Esophagus muscularis mucosa (tissue), 4 donors: ENCODE measurements around a stretch of chr16.

DNA sequence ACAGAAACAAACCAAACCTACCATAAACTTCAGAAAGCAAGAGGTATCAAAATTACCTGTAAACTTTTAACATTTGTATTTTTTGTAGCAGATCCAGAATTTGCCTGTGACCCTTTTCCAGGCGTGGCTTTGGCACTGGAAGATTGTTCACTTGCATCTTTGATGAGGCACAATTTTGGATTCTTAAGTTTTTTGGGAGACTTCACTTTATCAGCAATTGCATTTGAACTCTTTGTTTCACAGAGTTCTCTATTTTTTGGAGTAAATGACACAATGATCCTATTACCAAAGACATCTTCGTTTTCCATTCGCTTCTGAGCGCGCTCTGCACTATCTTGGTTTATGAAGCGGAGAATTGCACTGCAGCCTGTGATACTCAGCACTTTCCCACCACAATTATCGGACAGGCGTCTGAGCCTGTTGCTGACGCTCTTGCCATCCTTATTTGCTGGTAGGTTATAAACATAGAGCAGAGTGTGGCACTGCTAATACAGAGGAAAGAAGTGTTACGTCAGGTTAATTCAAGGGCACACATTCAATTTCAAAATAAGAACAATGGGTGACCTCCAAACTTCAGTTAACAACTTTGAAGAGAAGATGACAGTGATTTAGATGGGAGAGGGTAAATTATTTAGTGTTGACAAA is 17.5 kb downstream of the MARF1 start:
- PRO-cap, result no peak
- RAMPAGE, long total RNA, 4 experiments, result no peak in any of the 4 experiments

DNA sequence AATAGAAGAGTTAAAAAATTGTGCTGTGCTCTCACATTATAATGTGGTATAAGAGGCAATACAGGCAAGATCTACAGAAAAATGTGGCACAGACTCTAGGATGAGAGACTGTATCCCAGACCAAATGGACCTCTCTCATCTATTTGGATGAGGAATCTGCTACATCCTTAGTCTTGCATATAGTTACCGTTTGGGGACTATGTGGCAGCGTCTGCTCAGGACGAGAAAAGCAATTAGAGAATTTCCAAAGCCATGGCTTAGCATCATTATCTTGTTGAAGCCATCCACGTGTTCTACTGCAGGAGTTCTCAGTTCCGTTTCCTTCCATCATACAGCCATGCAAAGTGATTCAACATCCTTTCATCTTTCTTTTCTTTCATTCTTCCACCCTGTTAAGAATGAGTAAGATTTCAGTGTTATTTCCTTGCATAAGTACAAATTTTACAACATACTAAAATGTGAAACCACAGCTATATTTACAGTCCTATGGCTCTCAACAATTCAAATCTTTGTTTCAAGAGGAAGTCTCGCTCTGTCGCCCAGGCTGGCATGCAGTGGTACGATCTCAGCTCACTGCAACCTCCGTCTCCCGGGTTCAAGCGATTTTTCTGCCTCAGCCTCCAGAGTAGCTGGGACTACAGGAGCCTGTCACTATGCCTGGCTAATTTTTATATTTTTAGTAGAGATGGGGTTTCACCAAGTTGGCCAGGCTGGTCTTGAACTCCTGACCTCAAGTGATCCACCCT is 3.9 kb downstream of the MARF1 start:
- PRO-cap, result no peak
- RAMPAGE, long total RNA, 4 experiments, result no peak in any of the 4 experiments

- PRO-cap, result no peak
- RAMPAGE, long total RNA, 4 experiments, result no peak in any of the 4 experiments
These were observed 17.2 kb downstream of the NDE1 start for GRCh38 chr16:15667162-15667807.

DNA sequence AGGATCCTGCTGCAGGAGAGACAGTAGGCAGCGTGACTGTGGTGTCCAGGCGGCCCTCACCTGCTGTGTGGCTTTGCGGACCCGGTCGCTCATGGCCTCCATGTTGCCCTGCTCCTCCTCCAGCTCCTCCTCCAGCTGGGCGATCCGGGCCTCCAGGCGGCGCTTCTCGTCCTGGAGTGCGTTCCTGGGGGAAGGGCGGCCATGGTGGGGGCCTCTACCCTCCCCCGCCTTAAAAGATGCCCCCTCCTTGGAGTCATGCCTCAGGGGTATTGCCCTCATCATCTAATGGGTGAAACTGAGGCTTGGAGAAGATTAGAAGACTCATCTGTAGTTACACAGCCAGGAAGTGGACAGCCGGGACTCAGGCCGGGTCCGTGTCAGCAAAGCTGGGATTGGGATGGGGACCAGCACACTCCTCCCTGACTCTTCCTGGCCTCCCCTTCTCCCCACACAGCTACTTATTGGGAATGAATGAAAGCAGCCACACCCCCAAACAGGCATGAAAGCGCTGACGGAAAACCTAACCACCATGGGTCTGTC is 68.3 kb downstream of the NDE1 start:
- PRO-cap, result no peak
- RAMPAGE, long total RNA, 4 experiments, result no peak in any of the 4 experiments

DNA sequence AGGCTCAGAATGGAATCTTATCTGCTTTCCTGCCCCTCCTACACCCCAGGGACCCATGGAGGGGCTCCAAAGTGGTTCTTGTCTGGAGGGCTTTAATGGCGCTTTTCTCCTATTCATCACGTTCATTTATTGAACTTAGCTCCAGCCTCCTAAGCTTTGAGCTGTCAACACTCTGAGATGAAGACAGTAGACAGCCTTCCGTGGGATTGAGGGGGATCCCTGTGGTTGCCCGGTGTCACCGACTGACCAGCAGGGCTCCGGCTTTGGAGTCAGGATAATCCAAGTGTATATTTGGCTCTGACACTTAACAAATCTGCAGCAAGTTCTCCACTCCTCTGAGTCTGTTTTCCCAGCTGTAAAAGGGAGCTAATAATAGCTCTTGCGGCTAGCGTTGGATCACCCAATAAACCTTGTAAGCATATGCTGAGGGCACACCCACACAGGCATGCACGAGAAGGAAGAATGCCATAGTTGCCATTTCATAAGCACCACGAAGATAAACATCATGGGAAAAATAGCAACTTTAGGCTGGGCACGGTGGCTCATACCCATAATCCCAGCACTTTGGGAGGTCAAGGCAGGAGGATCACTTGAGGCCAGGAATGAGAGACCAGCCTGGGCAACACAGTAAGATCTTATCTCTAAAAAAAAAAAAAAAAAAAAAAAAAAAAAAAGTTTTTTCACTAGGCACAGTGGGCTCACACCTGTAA is 44.8 kb downstream of the MYH11 start:
- PRO-cap, result unidirectional peak, minus-strand start at position 343 of the sequence
- RAMPAGE, long total RNA, 4 experiments, result no peak in any of the 4 experiments

GRCh38 chr16:15854079-15854495 is 2.7 kb downstream of the MYH11 start:
- PRO-cap, result no peak
- RAMPAGE, long total RNA, 4 experiments, result no peak in any of the 4 experiments

DNA sequence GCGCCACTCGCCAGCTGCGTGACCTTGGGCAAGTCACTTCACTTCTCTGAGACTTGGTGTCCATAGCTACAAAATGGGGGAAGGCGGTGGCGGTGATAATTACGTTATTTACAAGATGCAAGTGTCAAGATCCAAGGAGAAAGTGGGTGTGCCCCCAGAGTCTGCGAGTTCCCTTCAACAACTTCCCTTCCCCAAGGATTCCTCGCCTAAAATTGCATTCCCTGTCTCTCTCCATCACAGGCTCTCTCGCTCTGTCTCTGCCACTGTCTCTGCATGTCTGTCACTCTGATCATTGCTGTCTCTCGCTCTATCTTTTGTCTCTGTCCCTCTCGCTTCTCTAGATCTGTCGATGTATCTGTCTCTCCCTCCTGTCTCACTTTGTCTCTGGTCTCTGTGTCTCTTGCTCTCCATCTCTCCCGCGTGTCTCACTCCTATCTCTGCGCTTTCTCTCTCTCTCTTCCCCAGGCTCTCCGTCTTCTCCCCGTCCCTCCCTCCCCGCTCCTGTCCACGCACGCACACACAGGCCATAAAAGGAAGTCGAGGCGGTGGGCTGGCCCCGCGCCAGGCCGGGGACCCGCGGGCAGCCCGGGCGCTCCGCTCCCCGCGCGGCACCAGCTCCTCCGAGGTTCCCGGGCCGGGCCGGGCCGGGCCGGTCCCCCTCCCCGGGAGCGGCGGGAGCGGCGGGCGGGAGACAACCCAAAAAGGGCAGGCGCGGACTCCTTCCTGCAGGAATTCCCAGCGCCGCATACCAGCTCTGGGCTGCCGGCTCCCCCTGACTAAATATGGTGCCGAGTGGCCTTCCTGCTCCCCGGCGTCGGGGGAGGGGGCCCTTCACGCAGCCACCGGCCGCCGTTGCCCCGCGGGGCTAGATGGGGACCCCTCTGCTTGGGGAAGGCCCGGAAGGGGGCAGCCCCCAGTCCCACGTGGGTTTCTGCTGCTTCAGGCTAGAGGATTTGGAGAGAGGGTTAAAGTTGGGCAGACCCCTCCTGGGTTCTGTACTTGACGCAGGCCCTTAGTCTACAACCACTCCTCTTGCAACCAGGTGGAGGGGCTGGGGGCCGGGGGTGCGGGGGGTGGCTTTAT is 1.2 kb upstream of the MYH11 start:
- PRO-cap, result bidirectional peak, plus-strand start at position 811 of the sequence, minus-strand start at position 480 of the sequence
- RAMPAGE, long total RNA, 4 experiments, result no peak in any of the 4 experiments

DNA sequence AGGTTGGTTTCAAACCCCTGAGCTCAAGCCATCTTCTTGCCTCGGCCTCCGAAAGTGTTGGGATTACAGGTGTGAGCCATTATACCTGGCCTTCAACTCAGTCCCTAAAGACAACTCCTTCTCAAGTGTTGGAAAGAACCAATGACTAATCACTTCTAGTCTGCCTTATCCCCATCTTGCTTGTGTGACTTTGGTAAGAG is 21.3 kb downstream of the ABCC1 start:
- PRO-cap, result no peak
- RAMPAGE, long total RNA, 4 experiments, result no peak in any of the 4 experiments

GRCh38 chr16:16021861-16022791 is 72.7 kb downstream of the ABCC1 start:
- PRO-cap, result bidirectional peak, plus-strand start at chr16:16022335, minus-strand start at chr16:16022218
- RAMPAGE, long total RNA, 4 experiments, result no peak in any of the 4 experiments

GRCh38 chr16:16038135-16038490 is 88.7 kb downstream of the ABCC1 start:
- PRO-cap, result no peak
- RAMPAGE, long total RNA, 4 experiments, result no peak in any of the 4 experiments

DNA sequence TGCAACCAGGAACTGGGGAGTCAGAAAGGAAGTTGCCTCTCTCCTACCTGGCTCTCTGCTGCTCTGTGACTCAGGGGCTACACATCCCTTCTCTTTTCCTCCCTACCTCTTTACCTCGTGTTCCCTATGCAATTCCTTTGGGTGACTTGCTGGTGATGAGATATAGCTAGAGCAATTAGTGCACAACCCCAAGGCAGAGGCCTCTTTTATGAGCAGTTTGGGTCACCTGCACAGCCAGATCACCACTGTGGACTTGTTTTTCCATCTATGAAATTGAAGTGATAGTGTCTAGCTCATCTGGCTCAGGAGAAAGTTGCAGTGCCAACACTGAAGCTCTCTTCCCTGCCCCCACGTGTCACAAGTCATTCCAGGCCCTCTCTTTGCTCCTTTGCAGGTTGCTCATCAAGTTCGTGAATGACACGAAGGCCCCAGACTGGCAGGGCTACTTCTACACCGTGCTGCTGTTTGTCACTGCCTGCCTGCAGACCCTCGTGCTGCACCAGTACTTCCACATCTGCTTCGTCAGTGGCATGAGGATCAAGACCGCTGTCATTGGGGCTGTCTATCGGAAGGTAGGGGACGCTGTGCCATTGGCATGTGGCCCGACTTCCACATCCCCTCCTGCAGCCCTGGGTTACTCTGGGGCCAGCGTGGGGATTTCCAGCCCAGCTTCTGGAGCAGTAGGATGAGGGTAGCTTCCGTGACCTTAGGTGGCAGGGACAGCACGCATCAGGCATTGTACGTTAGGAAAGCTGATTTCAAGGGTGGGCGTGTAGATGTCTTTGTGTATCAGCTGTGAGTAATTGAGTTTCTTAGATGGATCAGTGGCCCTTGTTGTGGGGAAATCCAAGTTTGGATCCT is 96.3 kb downstream of the ABCC1 start:
- PRO-cap, result no peak
- RAMPAGE, long total RNA, 4 experiments, result no peak in any of the 4 experiments

DNA sequence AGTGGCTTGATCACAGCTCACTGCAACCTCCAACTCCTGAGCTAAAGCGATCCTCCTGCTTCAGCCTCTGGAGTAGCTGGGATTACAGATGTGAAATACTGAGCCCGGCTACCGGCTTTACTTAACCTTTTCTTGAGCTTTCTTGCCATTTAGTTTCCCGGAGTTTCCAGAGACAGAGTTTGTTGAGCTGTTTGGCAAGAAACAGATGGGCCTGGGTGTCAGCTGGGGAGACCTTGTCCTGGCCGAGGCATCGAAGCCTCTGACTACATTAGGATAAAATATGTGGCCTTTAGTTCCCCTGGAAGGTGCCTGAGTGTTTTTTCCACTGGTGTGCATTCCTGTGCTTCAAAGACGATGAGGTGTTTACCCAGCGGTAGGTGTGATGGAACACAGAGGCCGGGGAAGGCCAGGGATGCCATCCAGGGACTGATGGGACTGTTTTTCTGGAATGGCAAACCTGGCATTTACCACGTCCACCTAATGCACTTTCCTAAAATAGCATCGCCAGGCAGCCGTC is 113.0 kb downstream of the ABCC1 start:
- PRO-cap, result bidirectional peak, plus-strand start at position 348 of the sequence, minus-strand start at position 261 of the sequence
- RAMPAGE, long total RNA, 4 experiments, result no peak in any of the 4 experiments

DNA sequence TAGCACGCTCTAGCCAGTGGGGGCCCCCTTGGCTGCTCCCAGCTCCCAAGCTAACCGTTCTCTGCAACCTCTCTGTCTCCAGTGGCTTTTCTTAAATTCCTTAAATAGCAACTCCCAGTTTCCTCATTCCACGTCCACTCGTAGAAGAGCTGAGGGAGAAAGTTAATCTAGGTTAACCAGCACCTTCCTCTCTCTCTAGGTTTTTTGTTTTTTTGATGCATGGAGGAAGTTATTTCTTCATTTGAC is 125.1 kb downstream of the ABCC1 start:
- PRO-cap, result bidirectional peak, plus-strand start at position 126 of the sequence, minus-strand start at position 78 of the sequence
- RAMPAGE, long total RNA, 4 experiments, result no peak in any of the 4 experiments

DNA sequence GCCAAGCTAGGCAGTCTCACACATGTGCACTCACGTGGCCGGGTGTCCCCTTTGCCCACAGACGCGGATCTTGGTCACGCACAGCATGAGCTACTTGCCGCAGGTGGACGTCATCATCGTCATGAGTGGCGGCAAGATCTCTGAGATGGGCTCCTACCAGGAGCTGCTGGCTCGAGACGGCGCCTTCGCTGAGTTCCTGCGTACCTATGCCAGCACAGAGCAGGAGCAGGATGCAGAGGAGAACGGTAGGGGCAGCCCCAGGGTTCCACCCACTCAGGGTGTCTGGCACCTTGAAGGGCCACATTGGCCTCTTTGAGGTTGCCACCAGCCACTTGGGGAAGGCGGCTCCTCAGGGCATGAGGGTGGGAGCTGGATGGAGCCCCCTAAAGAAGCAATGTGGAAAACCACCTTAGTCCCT is 132.9 kb downstream of the ABCC6 start:
- PRO-cap, result no peak
- RAMPAGE, long total RNA, 4 experiments, result no peak in any of the 4 experiments

DNA sequence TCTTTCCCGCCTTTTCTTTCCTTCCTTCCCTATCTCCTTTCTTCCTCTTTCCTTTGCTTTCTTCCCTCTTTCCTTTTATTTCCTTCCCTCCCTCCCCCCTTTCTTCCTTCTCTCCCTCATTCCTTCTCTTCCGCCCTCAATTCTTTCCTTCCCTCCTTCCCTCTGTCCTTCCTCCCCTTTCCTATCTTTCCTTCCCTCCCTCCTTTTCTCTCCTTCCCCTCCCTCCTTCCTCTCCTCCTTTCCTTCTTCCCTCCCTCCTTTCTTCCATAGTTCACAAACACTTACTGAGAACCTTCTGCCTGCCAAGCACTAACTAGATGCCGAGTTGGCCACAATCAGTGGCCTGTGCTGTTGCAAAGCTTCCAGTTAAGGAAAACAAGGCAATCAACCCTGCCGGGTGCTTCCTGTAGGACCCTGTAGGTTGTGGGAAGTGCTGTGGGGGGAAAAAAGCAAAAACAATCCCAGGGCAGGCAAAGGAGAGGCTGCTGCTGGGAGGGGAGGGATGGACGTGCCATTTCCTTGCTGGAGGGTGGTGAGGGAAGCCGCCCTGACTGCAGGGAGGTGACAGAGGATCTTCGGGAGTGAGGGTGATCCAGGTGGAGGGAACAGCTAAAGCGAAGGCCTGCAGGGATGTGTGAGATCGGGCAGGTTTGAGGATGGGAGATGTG is 31.6 kb downstream of the ABCC6 start:
- PRO-cap, result no peak
- RAMPAGE, long total RNA, 4 experiments, result no peak in any of the 4 experiments

DNA sequence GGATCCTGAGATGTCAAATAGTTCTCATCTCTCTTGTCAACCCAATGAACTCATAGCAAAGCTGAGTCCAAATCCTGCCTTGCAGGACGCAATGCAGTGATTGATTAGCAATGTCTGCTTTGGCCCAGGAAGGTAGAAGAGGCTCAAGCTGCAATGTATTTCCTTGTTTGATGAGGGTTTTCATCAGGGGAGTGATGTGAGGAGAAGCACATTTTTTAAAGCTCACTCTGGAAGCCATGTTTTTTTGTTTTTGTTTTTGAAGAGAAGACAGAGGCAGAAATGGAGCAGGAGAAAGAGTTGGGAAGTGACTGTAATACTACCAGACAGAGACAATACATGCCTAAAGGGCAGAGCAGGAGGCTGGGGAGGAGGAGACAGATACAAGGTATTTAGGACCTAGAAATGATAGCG is 243.3 kb downstream of the XYLT1 start:
- PRO-cap, result no peak
- RAMPAGE, long total RNA, 4 experiments, result no peak in any of the 4 experiments

DNA sequence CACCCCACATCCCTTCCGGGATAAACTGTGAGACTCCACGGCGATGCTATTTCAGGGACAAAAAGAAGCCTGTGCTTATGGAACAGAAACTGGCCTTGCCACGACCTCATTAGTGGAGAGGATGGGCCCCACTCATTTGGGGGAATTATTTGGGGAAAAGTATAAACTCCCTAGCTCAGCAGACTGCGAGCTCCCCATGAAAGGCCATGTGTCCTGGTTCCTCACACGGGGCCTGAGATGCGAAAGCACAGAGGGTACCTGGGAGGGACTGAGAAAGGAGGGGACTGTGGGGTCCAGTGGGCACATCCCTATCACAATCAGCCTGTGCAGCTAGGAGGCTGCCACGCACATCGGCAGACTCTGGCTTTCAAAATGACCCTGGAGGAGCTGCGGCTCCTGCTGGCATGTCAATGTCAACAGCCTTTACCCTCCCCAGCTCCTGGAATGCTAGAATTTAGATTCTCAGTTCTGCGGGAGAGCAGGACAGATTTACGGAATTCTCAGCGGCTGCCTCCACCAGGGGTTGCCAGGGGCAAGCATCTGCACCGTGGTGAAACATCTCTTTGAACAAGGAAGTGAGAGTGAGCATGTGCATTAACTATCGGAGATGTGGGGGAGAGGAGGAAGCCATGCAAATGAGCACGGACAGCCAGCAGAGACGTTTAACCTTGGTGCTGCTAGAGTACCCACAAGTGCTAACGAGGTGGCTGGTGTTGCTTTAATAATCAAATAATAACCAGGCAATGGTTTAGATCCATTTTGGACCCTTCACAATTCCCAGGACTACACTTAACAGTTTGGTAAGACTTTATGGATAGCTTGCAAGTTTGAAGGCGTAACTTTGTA is 54.3 kb downstream of the XYLT1 start:
- PRO-cap, result bidirectional peak, plus-strand start at position 452 of the sequence, minus-strand start at position 374 of the sequence; bidirectional peak, plus-strand start at position 601 of the sequence, minus-strand start at position 565 of the sequence
- RAMPAGE, long total RNA, 4 experiments, result no peak in any of the 4 experiments

DNA sequence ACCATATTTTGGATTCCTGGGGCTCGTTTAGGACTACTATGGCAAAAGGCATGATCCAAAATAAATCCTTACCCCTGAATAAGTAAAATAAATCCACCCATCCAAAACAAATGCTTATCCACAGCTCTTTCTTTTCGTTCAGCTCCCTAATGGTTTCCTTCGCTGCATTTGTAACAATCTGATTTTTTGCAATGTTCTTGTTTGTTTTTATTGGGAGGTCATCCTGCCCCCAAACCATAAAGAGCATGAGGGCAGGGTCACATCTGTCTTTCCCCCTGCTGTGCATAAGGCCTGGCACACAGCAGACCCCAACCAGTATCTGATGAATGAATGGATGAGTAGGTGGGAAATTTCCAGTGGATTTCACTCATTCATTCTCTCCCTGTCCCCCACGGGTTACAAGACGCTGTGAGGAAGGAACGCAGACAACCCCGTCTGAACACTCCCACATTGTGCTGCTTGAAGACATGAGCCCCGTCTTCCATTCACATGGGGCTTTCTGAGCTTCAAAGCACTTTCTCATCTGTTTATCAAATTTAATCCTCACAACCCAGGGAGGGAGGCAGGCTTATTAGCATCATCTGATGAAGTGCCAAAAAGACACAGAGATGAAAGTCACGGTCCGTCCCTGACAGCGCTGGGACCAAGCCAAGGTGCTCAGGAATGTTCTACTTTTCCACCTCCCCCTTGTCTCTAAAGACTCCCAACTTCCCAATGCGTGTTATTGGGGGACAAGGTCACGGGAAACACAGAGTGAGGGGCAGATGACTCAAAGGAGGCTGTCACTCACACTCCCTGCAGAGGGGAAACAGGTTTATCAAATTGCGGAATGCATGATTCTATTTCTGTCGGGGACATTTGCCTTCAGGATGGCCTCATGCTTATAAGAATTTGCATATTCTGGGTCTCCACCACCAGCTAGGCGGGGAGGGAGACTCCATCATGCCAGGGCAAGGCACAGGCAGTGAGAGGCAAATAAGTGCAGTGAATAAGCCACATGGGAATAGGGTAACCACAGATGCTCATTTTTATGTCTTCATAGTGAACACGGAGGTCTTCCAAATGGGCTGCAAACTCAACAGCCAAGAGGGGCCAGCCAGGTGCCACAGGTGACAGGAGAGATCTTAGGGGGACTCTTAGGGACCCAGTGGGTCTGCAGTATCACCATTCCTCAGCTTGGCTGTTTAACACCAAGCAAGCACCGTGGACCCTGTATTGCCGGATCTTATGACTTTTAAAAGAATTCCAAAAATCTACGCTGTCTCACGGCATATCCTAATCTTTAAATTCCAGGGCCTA is 10.8 kb downstream of the XYLT1 start:
- PRO-cap, result no peak
- RAMPAGE, long total RNA, 4 experiments, result no peak in any of the 4 experiments

- PRO-cap, result no peak
- RAMPAGE, long total RNA, 4 experiments, result no peak in any of the 4 experiments
These were observed 2.0 kb downstream of the RPS15A start for GRCh38 chr16:18787930-18788660.

- PRO-cap, result bidirectional peak, plus-strand start at chr16:18926627, minus-strand start at chr16:18926454
- RAMPAGE, long total RNA, 4 experiments, result no peak in any of the 4 experiments
These were observed 295 bp upstream of the SMG1 start for GRCh38 chr16:18926503-18926902.